ENCODE measurements around a stretch of chr4.

DNA sequence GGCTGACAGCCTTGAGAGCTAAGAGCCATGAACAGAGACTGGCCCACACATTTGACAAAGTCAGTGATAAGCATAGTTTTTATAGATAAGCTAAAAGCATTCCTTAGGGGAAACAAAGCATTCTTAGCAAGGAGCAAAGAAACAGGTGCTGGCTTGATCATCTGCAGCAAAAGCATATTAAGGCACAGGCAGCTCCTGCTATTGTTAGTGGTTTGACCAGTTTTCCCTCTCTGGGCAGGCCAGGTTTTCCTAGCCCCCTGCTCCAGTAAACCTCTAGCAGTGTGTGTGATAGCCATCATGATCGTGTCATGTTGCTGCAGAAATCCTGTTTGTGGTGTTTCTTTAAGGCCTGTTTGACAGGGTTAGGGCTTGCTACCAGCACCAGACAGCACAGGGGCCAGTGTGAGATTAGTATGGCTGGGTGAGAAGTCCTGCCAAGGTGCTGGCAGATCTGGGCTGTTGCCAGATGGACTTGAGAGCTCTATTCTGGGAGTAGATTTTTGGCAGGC lies 57.7 kb upstream of the WDR1 start:
- PRO-cap: no peak

DNA sequence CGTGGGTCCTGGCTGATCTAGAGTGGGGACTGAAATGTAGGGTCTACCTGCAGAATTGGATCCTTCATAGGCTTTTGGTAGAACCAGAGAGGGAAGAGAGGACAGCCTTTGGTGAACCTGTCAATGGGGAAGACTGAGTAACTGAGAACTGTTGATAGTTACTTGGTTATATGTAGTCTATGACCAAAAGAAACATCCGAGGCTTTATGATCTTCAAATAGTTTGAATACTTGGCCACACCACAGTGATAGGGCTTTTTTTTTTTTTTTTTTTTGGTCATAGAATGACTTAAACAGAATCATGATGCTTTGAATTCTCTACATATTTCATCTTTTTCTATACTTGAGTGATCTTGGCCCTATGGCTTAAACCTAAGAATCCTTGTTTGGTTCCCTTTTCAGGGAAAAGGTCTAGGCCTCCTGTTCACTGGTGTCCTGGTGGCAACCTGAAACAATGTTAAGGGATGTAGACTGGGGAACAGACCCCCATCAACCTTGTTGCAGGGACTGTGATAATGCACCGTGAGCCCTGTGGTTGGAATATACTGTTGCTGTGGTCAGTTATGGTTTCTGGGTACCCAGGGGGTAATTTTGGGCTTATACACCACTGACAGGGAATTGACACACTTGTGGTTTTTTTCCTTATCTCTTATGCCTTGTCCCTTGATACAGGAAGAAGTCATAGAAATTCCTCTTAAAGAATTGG lies 63.8 kb upstream of the WDR1 start:
- PRO-cap: no peak

- PRO-cap: no peak
Measured at GRCh38 chr4:11426661-11428004, 1.6 kb downstream of the HS3ST1 start.

DNA sequence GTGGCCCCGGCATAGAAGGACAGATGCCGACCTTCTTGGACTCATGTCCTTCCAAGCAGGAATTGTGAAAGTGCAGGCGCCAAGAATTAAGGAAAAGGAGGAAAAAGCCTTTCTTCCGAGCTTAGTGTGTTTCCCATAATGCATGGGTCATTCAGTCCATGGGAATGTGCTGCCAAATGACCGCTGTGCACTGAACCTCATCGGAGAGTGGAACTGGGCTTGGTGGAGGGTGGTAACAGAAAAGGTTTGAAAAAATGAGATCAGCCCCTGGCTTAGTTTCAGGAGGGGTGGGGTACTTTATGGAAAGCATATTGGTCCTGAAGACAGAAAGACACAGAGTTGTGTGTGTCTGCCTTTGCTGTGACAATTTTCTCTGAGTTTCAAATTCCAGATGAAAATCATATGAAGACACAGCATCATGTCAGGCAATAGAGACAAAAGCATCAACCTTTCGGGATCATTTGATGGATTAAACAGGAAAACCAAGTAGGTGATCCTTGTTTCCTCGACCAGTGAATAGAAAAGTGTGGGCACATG lies 196.7 kb upstream of the HS3ST1 start:
- PRO-cap: no peak

GRCh38 chr4:12903147-12903602 lies 581.0 kb downstream of the RAB28 start:
- PRO-cap: no peak

DNA sequence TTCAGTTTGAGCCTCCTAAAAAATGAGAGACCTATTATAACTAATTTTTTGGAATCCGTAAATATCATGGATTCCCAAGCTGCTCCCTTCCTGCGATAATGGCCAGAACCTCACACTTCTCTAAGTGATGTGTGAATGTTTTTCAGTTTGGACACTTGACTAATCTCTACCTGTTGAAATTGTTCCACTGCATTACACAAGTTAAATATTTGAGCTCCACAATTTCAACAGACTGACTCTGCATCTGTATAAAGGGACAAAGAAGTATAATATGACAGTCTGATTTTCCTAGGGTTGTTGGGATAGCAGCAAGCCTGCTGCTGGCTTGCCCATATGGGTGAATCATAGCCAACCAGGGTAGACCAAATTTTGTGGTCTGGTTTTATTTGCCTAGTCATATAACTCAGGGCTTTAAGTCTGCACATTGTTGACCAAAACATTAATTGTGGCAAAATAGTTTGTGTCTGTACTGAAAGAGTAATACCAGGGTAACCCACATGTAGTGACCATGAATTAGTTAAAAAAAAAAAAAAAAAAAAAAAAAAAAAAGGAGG lies 534.4 kb downstream of the RAB28 start:
- PRO-cap: no peak

DNA sequence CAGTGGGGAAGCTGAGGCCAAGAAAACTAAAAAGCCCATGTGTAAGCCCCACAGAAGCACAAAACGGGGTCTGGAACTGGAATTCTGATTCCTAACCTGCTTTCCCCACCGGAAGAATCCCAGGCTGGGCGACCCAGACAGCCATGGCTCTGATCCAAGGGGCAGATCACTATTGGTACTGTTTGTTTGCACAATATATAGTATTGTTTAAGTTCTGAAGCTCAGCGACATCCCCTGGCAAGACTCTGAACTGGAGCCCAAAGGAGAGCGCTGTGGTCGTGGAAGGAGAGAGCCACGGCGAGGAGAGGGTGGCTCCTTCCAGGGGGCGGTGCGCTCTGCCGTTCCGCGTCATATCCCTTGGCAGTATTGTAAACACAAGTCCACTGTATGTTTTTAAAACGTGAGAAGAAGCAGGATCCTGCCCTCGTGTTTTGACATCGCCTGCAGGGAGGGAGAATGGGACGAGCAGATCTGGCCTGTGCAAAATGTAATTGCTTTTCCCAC lies 185.6 kb downstream of the RAB28 start:
- PRO-cap: no peak

GRCh38 chr4:13484881-13485508 lies 855 bp upstream of the RAB28 start:
- PRO-cap: bidirectional peak, plus-strand start at chr4:13484966, minus-strand start at chr4:13484937; bidirectional peak, plus-strand start at chr4:13485224, minus-strand start at chr4:13484975

DNA sequence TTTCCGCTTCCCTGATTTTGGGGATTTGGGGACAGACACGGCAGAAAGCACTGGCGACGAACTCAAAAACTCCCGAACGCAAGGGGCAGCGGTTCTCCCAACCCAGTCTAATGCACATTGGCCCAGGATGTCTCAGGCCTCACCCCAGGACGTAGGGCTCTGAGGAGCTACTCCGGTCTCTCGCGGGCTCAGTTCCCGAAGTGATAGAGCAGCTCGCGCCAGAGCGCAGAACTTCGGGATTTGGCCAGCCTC lies 792 bp downstream of the NKX3-2 start:
- PRO-cap: no peak

DNA sequence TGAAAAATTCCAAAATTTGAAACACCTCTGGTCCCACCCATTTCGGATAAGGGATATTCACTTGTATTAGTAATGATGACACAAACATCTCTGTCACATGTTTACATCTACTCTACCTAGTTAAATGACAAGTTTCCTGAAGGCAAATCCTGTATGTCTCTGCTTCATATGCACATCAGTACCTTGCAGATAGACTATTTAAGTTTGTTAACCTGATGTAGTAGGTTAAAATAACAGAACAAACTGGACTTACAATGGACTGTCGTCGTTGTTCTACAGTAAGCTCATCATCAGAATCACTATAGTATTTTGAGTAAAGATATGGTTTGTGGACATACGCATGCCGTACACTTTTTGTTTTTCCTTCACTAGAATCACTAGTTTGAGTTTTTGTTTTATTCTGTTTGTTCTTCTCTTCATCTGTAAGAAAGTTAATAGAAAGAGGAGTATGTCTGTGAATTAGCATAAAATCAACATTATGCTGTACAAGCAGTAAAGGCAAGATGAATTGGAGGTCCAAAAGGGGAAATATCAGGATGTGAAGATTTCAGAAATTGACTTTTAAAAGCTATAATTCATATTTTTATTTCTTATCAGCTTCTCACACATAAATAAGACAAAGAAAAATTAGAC lies 16.7 kb downstream of the BOD1L1 start:
- PRO-cap: no peak

- PRO-cap: no peak
Measured at GRCh38 chr4:13654517-13654839, 27.0 kb upstream of the BOD1L1 start.

DNA sequence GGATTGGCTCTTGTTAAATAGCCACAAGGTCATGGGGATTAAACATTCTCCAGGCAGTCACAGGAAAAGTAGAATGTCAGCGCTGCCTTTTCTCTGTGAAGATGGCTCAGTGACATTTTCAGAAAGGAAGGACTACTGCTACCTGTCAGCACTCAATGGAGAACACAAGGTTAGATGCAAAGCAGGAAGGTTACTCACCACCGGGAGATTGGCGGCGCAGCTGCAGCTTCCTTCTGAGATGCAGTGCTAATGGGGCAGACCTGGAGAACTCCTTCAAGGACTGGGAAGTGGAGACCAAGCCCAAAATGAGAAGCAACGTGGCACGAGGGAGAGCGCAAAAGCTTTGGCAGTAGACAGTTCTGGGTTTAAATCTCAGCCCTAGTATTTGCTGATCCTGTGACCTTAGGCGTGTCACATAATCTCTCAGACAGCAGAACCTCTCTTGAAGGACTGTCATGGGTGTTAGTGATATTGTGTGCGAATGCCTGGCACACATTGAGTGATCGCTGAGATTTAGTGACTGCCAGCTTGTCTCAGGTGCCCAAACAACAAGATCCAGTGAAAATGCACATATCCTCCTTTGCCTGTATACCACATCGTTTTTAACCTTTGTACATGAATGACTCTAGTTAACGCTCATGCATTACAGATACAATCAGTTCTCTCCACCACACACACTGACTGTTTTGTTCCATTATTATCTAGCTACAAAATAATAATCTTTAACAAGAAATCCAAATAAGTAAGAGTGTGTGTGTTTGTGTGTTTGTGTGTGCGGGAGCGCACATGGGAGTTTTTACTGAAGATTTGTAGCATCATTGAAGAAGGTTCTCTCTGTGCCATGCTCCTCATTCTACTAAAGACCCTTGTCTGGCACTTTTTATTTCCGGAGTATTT lies 213.3 kb upstream of the BOD1L1 start:
- PRO-cap: no peak

DNA sequence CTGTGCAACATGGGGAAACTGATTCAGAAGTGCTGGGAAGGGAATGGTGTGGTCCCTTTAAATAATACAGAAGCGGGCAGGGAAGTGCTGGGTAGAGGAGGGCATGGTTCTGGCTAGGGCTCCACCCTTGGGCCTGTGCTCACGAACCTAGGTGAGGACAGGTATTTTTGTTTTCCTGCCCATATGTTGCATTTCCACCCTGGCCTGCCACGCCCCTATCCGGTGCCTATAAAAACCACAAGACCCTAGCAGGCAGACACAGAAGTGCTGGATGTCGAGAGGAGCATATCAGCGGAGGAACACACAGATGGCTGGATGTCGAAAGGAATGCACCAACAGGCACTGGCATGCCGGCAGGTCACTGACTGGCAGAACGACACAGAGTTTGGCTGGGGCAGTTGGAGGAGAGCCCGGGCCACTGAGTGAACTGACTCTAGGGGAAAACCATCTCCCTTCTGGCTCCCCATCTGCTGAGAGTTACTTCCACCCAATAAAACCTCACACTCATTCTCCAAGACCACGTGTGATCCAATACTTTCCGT lies 316.6 kb upstream of the BOD1L1 start:
- PRO-cap: no peak

- PRO-cap: bidirectional peak, plus-strand start at chr4:15002194, minus-strand start at chr4:15001996; bidirectional peak, plus-strand start at chr4:15002483, minus-strand start at chr4:15002340
Measured at GRCh38 chr4:15001901-15002398, 331 bp upstream of the CPEB2 start.

DNA sequence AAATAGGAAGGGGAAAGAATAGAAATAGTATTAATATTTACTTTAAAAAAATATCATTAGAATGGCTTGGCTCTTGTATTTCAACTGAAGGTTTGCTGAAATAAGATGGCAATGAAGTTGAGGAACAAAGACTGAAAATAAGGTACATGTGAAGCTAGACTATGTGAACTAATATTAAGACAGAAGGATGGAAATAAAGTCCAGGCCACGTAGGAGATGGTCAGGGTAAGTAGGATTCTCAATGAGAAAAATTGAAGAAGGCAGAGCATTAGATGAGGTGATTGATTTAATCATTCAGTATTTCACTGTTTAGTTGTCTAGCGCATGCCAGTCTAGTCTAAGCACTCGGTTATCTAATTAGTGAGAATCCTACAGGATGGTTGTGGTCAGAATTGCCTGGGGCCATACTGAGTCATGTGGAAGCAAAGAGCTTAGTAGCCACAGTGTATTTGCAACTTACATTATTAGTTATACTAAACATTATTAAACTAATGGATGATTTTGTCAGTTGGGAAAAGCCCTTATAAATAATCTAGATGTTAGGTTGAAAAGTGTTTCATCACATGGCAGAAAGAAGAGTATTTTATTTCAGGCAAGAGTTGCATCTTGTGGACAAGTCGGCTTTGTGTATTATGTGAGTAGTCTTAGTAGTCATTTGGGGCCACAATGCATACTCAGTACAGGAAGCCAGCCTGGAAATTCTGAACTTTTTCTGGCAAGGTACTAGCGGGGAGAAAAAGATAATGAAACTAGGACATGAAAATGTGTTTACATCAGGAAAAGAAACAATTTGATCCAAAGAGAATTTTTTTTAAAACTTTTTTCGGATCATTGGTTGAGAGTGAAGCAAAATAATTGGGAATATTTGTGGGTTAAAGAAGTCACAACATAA lies 31.8 kb downstream of the CPEB2 start:
- PRO-cap: no peak

DNA sequence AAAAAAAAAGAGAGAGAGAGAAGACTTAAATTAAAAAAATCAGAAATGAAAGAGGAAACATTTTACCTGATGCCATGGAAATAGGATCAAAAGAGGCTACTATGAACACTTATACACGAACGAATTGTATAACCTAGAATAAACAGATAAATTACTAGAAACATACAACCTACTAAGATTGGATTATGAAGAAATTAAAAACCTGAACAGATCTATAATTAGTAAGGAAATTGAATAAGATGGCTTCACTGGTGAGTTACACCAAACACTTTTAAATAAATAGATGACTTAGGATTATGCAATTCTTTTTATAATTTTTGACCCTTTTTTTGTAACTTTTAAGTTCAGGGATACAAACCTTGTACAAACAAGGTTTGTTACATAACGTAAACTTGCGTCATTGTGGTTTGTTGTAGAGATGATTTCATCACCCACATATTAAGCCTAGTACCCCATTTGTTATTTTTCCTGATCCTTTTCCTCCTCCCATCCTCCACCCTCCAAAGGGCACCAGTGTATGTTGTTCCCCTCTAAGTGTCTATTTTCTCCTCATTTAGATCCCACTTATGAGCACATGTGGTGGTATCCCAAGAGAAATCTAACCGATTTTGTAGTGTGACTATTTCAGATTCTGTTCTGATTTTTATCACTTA lies 75.6 kb downstream of the CPEB2 start:
- PRO-cap: no peak

GRCh38 chr4:15322404-15322865 lies 105.4 kb upstream of the C1QTNF7 start:
- PRO-cap: no peak

GRCh38 chr4:15339677-15340326 lies 88.0 kb upstream of the C1QTNF7 start:
- PRO-cap: no peak

DNA sequence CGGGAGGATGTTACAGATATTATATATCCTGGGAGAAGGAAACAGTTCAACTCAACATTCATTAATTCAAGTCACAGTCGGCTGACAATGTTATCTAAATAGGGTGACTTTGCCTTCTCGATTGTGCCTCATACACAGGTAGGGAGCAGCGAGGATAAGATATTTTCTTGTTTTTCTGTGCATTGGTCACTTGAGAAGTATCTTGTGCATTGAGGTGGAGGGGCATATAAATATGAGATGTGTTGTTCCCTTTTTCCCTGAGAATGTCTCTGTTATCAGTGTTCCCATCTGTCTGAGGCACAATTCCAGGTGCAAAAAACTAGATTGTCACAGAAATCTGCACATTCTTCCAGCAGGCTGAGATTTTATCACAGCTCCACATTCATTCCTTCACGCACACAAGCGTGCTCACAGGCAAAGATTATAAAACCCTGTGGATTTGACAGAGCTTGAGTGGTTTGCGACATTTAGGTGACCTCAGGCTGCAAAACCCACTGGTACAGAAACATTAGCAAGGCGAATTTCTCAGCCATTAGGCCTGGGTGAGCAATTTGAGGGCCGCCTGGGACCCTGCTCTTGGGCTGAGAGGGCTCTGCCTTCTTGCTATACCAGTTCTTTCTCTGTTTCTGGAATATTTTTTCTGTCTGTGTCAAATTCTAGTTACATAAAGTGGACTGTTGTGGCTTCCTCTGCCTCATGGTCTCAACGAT lies 86.9 kb upstream of the C1QTNF7 start:
- PRO-cap: no peak

DNA sequence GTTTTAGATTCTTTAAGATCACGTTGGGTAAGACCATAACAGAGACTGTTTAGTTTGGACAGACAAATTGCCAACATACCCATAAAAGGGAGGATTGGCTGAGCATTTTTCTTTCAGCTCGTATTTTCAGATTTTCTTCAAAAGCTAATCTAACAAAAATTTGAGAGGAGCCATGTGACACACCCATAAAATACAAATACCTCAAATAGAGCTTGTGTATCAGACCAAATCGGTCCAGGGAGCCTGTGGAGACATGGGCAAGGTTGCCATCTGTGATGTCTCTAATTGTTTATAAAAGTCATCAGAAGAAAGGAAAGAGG lies 74.6 kb upstream of the C1QTNF7 start:
- PRO-cap: no peak